ENCODE measurements around a stretch of chr17.

DNA sequence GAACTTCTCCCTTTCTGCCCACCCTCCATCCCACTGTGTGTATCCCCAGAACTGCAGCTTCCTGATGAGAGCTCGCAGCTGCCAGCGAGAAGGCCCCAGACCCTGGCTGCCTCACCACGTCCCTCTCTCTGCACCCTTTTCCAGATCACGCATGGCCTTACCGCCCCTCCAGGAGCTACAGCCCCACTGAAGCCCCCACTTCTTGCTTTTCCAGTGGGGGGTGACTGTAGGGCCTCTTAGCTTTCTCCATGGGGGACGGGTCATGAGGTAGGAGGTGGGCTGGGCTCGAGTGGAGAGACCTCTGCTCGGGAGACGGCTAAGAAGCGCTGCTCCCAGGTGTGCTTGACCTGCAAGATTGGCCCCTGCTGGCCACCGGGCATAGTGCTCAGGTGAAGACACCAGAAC, 5.9 kb downstream of the H3-3B start:
- PRO-cap: no peak
- RAMPAGE, long total RNA, 2 experiments: no peak in any of the 2 experiments

- PRO-cap: unidirectional peak, minus-strand start at chr17:75776825
- RAMPAGE, long total RNA, 2 experiments: no peak in any of the 2 experiments
Measured at GRCh38 chr17:75776750-75777261, 2.8 kb downstream of the H3-3B start.

DNA sequence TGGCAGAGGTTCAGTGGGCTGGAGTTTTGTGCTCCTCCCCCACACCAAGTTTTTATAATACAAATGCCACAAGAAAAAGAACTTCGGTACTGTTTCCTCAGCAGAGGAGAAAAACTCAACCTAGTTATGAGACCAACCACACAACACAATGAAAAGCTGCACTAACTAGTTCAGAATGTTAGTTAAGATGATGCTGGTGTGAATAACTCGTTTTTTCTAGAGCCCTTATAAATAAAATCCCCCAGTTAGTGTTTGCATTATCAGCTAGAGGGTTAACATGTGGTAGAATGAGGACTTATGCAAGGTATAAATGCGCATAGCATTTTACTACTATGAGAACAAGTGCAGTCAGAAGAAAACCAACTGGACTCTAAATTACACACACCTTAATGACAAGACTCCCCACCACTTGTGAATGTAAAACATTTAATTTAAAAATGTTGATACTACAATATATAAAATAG, 1.9 kb downstream of the H3-3B start:
- PRO-cap: no peak
- RAMPAGE, long total RNA, 2 experiments: no peak in any of the 2 experiments

DNA sequence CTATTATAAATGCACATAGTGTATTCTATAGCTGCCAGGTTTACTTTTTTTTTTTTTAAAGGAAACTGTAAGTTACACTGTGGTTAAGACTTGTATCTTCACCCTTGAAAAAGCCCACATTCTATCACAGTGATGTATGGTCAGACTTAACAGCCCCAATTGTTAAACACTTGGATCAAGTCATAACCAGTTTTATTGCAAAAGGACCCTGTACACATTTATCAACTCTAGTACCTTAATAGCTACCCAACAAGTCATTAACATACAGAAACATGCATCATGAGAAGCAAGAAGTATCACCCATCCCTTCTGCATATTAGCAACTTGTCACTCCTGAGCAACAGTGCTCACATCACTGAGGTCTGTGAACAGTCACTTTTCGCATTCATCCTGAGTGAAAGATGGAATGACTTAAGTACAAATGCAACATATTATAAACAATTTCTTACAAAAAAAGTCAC, 1.5 kb downstream of the H3-3B start:
- PRO-cap: no peak
- RAMPAGE, long total RNA, 2 experiments: no peak in any of the 2 experiments

GRCh38 chr17:75832763-75833819, 11.1 kb downstream of the UNC13D start:
- PRO-cap: no peak
- RAMPAGE, long total RNA, 2 experiments: no peak in any of the 2 experiments

- PRO-cap: no peak
- RAMPAGE, long total RNA, 2 experiments: no peak in any of the 2 experiments
Measured at GRCh38 chr17:75845795-75846571, 1.8 kb upstream of the UNC13D start.

GRCh38 chr17:75864209-75864901, 9.2 kb upstream of the WBP2 start:
- PRO-cap: no peak
- RAMPAGE, long total RNA, 2 experiments: no peak in any of the 2 experiments

DNA sequence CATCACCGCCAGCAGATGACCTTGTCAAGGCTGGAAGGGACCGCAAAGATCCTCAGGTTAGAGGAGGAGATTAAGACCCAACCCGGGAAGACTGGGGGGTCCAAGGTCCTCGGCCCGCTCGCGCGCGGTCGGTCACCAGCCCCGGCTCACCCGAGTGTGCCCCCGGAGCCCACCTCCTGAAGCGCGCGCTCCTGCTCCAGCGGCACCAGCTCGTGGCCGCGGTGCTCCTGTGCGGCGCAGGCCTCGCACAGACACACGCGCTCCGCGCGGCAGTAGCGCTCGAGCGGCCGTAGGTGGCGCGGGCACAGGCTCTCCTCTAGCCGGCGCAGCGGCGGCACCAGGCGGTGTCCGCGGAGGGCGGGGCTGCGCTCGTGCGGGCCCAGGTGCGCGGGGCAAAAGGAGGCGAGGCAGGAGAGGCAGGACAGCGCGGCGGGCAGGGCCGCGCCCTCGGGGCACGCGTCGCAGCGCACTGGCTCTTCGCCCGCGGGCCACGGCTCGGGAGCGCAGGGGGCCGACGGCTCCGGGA, 617 bp downstream of the TRIM47 start:
- PRO-cap: bidirectional peak, plus-strand start at position 395 of the sequence, minus-strand start at position 314 of the sequence
- RAMPAGE, long total RNA, 2 experiments: start-site peak on the minus strand in 1 of 2 experiments, centred at position 311 of the sequence, 15 reads per replicate

- PRO-cap: no peak
- RAMPAGE, long total RNA, 2 experiments: no peak in any of the 2 experiments
Measured at GRCh38 chr17:76003111-76003664, 2.5 kb downstream of the CDK3 start.

- PRO-cap: no peak
- RAMPAGE, long total RNA, 2 experiments: no peak in any of the 2 experiments
Measured at GRCh38 chr17:76166707-76167553, 25.9 kb upstream of the FOXJ1 start.

DNA sequence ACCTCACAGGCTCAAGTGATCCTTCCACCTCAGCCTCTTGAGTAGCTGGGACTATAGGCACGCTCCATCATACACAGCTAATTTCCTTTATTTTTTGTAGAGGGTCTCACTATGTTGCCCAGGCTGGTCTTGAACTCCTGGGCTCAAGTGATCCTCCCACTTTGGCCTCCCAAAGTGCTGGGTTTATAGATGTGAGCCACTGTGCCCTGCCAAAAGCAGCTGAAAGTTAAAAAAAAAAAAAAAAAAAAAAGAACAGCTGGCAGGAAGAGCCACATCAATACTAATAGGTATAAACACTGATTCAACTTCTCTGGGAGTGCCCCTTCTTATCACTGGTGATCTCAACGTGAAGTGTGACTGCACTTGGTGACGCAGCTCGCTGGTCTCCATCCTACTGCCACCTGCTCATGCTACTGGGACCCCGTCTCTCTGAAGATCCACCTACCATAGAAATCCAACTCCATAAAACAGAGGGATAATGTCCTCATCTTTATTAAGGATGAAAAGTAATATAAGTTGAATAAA, 40.9 kb downstream of the RNF157 start:
- PRO-cap: no peak
- RAMPAGE, long total RNA, 2 experiments: no peak in any of the 2 experiments

- PRO-cap: no peak
- RAMPAGE, long total RNA, 2 experiments: no peak in any of the 2 experiments
Measured at GRCh38 chr17:76222076-76222640, 18.1 kb downstream of the RNF157 start.

DNA sequence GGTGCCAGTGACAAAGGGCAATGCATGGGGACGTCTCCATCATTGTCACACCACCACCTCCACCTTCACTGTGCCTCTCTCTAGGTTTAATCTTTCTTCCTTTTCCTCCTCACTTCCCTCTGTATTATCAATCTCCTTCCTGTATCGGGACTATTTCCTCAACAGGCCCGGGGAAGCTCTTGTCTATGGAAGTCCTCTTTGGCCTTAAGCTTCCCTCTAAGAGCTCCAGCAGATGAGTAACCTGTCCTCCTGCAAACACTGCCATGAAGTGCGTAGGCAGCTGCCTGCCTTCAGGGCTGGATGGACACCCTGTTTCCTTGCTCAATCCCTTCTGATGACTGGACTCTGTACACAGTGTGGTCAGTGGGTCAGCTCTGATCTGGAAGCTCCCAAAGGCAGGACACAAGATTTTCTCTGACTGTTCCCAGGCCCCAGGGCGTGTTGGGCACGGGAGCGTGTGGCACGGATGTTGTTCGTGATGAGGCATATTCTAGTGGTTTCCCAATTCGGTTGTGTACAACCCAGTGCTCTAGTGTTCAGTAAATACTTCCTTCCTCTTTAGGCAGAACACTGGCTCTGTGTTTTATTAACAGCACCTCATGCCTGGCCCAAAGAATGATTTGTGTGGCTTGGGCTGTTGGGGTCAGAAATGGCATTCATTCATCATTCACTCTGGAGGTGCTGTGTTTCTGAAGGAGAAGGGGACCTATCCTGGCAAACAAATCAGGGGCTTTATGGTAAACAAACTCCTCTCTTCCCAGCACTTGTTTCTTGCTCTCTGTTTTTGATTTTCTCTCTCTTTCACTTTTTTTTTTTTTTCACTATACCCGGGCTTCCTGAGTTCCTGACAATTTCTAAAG, 11.8 kb upstream of the RNF157 start:
- PRO-cap: unidirectional peak, minus-strand start at position 265 of the sequence; bidirectional peak, plus-strand start at position 614 of the sequence, minus-strand start at position 333 of the sequence
- RAMPAGE, long total RNA, 2 experiments: no peak in any of the 2 experiments

- PRO-cap: no peak
- RAMPAGE, long total RNA, 2 experiments: no peak in any of the 2 experiments
Measured at GRCh38 chr17:76266906-76267609, 1.9 kb downstream of the UBALD2 start.

- PRO-cap: no peak
- RAMPAGE, long total RNA, 2 experiments: no peak in any of the 2 experiments
Measured at GRCh38 chr17:76267610-76267850, 2.4 kb downstream of the UBALD2 start.

- PRO-cap: no peak
- RAMPAGE, long total RNA, 2 experiments: no peak in any of the 2 experiments
Measured at GRCh38 chr17:76272867-76273210, 7.7 kb downstream of the UBALD2 start.

DNA sequence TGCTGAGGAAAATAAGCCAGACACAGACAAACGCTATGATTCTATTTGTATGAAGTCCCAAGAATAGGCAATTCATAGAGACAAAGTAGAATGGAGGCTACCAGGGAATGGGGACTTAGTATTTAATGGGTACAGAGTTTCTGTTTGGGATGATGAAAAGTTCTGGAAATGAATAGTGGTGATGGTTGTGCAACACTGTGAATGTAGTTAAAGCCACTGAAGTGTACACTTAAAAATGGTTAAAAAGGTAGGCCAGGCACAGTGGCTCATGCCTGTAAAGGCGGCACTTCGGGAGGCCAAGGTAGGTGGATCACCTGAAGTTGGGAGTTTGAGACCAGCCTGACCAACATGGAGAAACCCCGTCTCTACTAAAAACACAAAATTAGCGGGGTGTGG, 3.2 kb downstream of the PRPSAP1 start:
- PRO-cap: no peak
- RAMPAGE, long total RNA, 2 experiments: no peak in any of the 2 experiments

GRCh38 chr17:76351764-76352095, 2.0 kb downstream of the PRPSAP1 start:
- PRO-cap: no peak
- RAMPAGE, long total RNA, 2 experiments: no peak in any of the 2 experiments

DNA sequence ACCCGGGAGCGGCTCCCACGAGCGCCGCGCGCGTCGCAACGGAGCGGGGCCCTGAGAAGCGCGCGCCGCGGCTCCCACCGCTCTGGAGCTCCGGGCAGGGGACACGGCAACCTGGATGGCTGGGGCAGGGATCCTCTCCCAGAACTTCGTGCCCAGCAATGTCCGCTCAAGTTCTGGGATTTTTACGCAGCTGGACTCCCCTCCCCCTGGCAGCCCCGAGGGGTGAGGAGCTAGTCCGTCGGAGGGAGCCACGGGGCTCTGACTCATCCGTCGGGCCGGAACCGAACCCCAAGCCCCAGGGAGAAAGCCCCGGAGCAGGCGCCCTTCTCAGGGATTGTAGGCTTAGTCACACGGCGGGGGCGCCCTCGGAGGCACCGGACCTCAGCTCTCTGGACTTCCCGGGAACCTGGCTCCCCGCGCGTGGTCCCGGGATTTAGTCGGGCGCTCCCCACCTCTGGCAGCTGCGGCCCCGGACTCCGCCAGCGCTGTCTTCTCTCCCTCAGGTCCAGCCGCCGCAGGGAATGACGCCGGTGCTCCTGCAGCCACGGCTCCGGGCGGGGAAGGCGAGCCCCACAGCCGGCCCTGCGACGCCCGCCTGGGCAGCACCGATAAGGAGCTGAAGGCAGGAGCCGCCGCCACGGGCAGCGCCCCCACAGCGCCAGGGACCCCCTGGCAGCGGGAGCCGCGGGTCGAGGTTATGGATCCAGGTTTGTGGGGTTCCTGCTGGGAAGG, 705 bp downstream of the SPHK1 start:
- PRO-cap: bidirectional peak, plus-strand start at position 351 of the sequence, minus-strand start at position 260 of the sequence
- RAMPAGE, long total RNA, 2 experiments: no peak in any of the 2 experiments

- PRO-cap: no peak
- RAMPAGE, long total RNA, 2 experiments: no peak in any of the 2 experiments
Measured at GRCh38 chr17:76491408-76491814, 9.8 kb downstream of the RHBDF2 start.